HGPS cell (cell line): ENCODE data around the genes TARBP2, ATP5MC2, SMUG1 and HNRNPA1.

GRCh38 chr12:53500868-53501964 lies at the start of gene TARBP2:
Gene TARBP2 (plus strand): TSS chr12:53501283.
- RRBS, result 1% methylated on average over 9 of the region's 72 CpGs

DNA sequence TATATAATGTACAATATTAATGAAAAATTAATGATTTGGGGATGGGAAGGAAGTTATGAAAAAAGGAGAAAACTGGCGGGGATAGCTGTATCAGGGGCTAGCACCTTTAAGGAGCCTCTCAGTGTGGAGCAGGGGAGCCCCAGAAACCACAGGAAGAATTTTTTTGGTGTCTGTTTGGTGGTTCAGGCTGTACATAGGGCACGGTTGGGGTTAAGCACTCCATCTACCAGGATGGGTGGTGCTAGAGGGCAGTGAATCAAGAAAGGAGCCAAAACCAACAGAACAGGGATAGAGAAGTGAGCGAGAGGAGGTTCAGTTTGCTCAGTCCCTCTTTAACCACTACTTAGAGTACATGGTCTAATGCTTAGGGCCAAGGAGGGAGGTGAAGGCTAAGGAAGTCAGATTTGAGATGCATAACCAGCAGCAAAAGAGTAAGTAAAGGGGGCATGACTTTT lies 6.4 kb upstream of the NPFF start:
- RRBS, result no CpG with 5 or more reads among the region's 3 CpGs

- RRBS, result no CpG with 5 or more reads among the region's 4 CpGs
Observed at GRCh38 chr12:53591480-53591948, 34.7 kb downstream of the ATF7 start.

GRCh38 chr12:53659563-53659986 lies 16.3 kb downstream of the ATP5MC2 start:
- RRBS, result no CpG with 5 or more reads among the region's 2 CpGs

GRCh38 chr12:53674838-53675367 lies 980 bp downstream of the ATP5MC2 start:
- RRBS, result no CpG with 5 or more reads among the region's 2 CpGs

DNA sequence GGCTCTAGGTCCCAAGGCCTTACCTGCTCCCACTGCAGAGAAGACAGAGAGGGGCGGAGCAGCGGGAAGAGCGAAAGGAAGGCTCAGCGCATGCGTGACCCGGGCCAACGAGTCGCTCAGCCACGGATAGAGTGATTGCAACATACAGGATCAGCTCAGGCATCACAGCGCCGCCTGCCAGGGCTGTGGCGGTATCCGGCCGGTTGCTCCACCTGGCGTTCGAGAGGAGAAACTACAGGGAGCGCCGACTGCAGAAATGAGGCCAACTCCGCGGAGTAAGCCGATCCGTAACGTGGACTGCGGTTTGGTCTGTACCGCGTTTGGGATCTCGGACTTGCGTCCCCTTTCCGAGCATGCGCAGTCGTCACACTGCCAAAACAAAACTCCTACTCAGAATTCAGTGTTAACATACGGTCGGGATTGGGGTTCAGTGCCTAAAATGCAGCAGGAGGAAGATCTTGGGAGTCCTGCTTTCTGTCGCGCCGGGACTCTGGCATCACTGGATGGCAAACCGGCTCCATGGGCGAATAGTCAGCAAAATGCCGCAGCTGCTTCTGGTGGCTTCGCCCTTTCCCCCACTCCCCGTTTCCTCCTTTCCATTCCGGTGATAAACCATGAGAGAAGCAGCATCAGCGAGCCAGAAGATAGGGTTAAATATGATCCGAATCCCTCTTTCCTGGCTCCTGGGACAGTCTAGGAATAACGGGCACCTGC lies at the start of gene ATP5MC2:
TSS of gene ATP5MC2 (minus strand) at position 54 of the 714 bp plus-strand sequence.
- RRBS, result 6% methylated on average over 13 of the region's 45 CpGs

DNA sequence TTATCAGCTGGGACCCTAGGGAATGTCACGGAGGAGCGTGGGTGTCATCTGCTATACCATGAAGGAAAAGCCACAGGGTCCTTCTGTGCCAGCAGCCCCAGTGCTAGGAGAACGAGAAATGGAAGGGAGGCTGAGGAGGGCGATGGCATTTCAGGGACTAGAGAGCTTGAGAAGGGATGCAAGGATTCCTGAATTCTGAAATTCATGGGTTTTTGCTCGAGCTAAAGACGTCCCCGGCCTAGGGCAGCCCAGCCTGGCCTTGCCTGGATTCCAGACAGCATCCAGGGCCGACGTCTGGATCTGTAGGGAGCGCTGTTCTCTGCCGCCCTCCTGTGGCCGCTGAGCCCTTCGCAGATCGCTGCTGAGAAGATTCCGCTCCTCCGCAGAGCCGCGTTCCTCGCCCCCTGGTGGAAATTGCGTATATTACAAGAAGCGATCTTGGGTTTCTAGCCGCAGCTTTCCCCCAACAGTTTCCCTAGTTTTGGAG lies 19.2 kb upstream of the CALCOCO1 start:
- RRBS, result no CpG with 5 or more reads among the region's 22 CpGs

GRCh38 chr12:53975156-53975497 lies 2.2 kb downstream of the HOXC11 start:
- RRBS, result 49% methylated on average over 12 of the region's 17 CpGs

GRCh38 chr12:53999359-53999920 lies 521 bp upstream of the HOXC9 start:
- RRBS, result no CpG with 5 or more reads among the region's 26 CpGs

- RRBS, result no CpG with 5 or more reads among the region's 12 CpGs
Observed at GRCh38 chr12:54038743-54039462, 6.1 kb downstream of the HOXC5 start.

DNA sequence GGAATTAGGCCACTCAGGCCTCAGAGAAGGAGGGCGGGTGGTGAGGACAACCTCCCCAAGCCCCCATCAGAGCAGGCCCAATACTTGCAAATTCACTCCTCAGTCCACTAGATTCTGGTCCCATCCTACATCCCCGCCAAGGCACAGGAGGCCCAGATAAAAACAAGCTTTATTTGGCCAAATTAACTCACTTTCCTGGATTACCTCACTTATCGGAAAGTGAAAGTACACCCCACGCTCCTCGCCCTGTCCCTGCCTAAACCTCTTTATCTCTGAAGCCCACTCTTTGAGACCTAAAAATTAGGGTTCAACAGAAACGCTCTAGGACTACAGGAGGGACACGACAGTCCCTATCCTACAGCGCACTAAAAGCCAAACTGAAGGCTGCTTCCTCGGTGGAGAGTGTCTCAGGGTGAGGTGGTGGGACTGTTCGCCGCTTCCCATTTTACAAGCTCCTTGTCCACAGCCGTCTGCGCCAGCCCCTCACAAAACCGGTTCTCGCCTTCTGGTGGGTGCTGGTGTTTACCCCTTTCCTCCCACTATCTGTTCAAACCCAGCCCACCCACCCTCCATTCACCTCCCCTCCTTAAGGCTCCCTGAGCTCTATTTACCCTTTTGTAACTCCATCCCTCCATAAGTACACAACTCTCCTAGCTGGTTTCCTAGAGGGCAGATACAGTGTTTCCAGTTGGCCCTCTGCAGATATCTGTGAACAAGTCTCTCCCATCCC lies 24.3 kb downstream of the HOXC4 start:
- RRBS, result no CpG with 5 or more reads among the region's 15 CpGs

DNA sequence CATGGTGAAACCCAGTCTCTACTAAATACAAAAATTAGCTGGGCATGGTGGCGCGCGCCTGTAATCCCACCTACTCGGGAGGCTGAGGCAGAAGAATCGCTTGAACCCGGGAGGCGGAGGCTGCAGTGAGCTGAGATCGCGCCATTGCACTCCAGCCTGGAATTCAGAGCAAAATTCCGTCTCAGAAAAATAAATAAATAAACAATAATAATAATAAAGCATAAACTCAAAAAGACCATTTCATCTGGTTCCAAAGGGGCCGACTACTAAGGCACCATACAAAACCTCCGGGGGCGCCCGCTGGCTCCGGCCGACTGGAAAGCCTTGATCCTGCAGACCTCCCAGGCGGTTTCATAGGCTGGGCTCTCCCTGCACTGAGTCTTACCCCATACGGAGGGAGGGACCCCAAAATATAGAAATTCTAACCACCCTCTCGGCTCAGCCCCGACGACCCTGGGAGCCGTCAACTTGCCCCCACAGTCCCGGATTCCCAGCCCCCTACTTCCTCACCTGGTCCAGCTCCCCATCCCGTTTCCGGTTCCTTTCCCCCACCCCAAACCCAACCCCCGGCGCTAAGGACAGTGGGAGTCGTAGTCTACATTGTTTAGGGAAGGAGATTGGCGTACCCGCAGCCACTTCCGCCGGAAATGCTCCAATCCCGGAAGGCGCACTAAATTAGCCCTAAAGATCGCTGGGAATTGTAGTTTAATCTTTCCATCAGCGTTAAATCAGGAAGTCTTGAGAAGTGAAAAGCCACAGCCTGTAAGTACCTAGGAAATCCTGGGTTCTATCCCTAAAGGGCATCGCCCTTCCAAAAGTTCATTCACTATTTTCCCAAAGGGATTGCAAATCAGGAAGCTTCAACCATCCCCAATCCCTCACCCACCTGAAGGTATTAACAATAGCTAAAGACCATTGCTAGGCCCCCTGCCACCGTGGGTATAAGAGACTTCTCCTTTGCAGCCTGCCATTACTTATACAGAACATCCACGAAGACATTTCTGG lies at the start of gene SMUG1:
TSS of gene SMUG1 (minus strand) at position 545 of the 1,005 bp plus-strand sequence.
- RRBS, result 3% methylated on average over 10 of the region's 39 CpGs

- RRBS, result 6% methylated on average over 2 of the region's 14 CpGs
Observed at GRCh38 chr12:54191556-54192047, 2.8 kb upstream of the SMUG1 start.

DNA sequence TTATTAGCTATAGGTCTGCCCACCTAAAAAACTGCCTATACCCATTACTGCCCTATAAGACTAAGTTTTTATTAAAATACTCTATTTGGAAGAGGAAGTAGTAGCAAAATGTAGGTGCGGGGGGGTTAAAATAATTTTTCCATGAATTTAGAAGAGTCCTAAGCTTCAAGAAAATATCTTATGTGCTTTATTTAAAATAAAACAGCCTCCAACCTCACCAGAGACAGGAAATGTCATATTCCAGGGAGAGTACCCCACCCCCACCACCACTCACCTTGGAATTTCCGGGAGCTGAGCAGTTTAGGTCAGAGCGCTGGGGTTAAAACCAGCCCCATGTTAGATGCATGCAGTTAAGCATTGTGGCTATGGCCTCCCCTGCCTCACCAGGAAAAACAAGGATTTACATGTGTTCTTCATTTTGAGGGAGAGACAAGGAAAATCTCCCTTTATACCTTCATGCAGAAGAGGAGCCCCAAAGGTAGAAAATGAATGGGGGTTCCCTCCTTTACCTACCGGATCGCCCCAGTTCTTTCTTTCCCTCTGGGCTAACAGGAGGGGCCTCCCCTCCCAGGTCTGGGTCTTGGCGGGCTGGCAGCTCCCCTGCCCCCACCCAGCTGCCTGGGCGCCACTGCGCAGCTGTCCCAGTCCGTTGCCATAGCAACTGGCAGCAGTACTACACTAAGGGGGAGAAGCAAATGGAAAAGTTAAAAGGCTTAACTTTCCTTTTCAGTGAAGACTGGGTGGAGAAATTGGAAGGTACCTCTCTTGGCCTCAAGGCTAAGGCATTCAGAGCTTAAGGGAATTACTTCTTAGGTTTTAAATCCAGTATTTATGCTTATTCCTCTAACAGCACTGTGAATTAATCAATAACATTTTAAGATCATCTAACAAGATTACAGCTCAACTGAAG lies 20.7 kb downstream of the CBX5 start:
- RRBS, result no CpG with 5 or more reads among the region's 9 CpGs

- RRBS, result no CpG with 5 or more reads among the region's 11 CpGs
Observed at GRCh38 chr12:54280398-54280649, 202 bp upstream of the HNRNPA1 start.

GRCh38 chr12:54280650-54281625 lies at the start of gene HNRNPA1:
Gene HNRNPA1 (plus strand): TSS chr12:54280726.
- RRBS, result no CpG with 5 or more reads among the region's 49 CpGs

DNA sequence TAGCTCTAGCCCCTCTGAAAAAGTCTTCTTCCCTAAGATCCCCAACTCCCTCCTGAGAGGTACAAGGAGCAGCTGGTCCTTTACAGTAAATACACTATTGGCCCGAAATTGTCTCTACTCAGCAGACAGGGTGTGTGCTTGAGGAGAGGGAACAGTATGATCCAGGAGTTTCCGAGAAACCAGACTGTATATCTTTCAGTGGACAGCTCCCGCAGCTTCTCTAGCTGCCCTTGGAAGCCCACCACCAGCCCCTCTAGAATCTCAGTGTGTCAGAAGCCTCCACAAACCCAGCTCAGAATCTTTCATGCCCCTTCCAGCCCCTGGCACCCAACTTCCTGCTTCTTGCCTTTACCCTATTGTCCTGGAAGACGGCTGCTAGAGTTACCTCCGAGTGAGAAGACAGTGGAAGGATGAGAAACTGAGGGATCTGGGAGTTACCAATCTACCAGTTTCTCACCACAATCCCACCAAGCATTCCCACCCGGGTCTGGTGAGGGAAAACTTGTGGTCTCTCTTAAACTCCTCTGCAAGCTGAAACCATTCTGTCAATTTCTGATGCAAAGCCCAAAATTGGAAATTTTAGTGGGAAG lies 7.9 kb downstream of the GPR84 start:
- RRBS, result no CpG with 5 or more reads among the region's 6 CpGs

- RRBS, result 3% methylated on average over 5 of the region's 41 CpGs
Observed at GRCh38 chr12:54379008-54379485, 5.5 kb downstream of the ZNF385A start.

DNA sequence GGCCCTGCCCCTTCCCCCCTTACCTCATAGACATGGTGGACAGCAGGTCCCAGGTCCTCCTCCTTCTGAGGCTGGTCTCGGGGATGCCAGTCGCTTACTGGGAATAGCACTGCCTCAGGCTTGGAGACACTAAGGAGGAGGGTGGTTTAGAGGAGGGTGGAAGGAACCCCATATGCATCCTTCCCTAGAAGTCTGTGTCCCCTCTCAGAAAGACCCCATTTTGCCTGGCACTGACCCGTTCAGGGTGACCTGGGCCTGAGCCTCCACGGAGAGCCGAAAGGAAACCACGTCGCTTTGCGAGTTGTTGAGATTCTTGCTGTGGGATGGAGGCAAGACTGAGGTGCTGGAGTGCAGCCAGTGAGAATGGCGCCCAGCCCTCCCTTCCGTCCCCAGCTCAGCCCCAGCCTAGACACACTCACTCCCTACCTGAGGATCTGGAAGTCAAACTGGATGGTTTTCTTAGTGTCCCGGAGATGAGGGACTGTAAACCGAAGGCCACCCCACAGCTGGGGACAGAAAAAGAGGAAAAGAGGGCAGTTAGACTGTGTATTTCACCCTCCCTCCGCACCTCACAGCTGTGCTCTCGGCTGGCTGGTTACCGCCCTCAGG lies 16.9 kb upstream of the ZNF385A start:
- RRBS, result no CpG with 5 or more reads among the region's 15 CpGs

DNA sequence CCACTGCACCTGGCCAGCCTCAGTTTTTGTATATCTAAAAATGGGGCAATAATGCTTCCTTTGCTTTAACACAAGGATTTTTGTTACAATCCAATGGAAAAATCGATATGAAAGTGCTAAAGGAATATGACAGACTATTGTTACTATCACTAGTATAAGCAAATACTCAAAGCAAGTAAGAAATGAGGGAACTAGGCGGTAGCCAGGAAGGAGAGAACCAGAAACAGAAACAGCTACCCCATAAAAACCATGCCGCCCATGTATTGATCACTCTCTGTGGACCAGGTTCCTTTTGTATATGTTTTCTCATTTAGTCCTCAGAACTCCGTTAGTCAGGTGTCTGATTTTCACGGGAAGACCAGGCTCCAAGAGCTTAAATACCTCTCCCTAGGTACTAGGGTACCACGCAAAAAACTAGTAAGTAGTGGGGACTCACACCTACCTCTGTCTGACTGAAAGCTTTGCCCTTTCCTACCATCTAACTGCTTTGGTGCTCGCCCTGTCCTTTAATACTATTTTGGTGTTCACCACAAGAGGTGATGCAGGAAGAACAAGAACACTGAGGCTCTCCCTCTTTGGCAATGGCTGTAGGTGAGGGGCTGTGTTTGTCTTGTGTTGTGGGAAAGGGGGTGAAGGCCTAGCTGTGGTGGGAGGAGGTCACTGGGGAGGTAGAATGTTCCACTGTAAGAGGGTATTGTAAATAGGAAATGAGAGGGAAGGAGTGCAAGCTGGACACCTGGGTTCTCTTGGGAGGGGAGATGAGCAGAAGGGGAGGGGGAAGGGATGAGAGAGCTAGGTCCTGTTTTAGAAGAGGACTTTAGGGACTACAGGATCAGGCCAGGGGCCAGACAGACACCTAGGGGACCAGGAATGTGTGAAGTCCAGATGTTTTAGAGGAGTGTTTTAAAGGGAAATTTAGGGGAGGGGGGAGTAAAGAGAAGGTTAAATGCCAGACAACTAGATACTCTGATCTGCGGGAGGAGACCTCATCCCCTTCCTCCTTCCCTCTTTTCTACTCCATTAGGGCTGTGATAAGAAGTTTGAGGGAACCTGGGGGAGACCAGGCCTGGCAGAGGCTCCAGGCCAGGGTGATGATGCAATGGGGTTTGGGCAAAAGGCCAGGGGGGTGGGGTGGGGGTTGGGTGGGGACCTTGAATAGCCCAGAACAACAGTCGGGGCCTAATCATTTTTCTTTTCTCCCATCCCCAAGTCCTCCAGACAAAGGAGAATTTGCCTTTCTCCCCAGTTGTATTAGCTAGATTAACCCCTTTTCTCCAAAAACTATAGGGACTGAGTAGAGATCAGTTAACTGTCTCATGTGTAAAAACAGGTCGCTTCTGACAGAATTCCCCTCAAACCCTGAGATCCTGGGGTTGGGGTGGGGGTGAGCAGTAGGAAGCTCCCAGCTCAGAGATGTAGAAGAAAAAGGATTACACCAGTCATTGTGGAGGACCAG lies 2.2 kb downstream of the ITGA5 start:
- RRBS, result no CpG with 5 or more reads among the region's 10 CpGs